Prostate gland (tissue), 2 donors: ENCODE data around the genes ORM2 and AKNA.

GRCh38 chr9:113622794-113623510 is 159.4 kb downstream of the RGS3 start:
- PRO-cap = no peak
- RAMPAGE, long total RNA, 2 experiments = no peak in any of the 2 experiments

GRCh38 chr9:113675382-113676034 is 200.6 kb upstream of the ZNF618 start:
- PRO-cap = no peak
- RAMPAGE, long total RNA, 2 experiments = no peak in any of the 2 experiments

DNA sequence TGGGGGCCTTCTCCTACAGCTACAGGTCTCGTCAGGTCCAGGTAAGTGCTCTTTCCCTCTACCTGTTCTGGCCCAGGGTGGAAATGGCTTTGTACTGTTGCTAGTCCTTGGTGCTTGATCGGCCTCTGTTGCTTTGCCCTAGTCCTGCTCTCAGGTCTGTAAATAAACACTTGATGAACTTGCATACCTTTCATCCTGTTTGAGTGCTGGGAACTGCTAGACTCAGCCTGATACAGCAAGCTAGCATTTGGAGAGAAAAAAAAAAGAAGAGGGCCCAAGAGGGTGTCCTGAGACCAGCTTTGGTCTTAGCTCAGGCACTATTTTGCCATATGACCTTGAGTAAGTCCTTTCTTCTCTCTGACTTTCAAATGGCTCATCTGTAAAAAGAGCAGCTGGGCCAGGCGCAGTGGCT is 21.8 kb upstream of the ZNF618 start:
- PRO-cap = no peak
- RAMPAGE, long total RNA, 2 experiments = no peak in any of the 2 experiments

GRCh38 chr9:113910062-113910665 is 34.1 kb downstream of the ZNF618 start:
- PRO-cap = unidirectional peak, plus-strand start at chr9:113910506
- RAMPAGE, long total RNA, 2 experiments = no peak in any of the 2 experiments

- PRO-cap = no peak
- RAMPAGE, long total RNA, 2 experiments = no peak in any of the 2 experiments
These were observed 3.9 kb upstream of the AMBP start for GRCh38 chr9:114081916-114082405.

DNA sequence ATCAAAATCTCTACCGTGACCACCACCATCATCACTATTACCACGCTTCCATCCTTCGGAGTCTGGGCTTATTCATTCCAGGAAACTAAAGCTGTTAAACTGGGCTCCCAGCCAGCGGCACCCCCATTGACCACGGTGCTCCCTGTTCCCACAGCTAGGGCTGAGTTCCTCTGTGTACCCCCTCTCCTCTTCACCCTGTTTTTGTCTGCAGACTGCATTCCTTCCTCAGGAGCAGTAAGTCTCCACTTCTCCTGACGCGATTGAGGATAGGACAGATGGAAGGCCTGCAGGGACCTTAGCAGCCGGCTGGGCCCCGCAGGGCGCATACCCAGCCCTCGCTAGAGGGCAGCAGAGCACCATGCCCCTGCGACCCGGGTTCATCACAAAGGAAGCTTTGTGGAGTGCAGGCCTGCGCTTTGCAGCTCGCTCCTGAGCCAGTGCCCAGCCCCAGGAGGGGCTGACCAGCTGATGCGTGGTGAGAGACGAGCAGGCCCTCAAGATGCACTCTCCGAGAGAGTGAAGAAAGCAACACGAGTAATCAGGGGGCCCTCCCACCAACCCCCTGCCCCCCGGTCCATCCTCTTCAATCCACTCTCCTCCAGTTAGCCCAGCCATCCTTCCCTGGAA is 8.8 kb upstream of the KIF12 start:
- PRO-cap = no peak
- RAMPAGE, long total RNA, 2 experiments = no peak in any of the 2 experiments

GRCh38 chr9:114163266-114164173 is 8.2 kb downstream of the COL27A1 start:
- PRO-cap = no peak
- RAMPAGE, long total RNA, 2 experiments = no peak in any of the 2 experiments

- PRO-cap = no peak
- RAMPAGE, long total RNA, 2 experiments = no peak in any of the 2 experiments
These were observed 1.6 kb downstream of the ORM1 start for GRCh38 chr9:114324472-114324958.

GRCh38 chr9:114329505-114329913 is at the start of gene ORM2:
TSS of gene ORM2 (plus strand) at chr9:114329869.
- PRO-cap = no peak
- RAMPAGE, long total RNA, 2 experiments = no peak in any of the 2 experiments

GRCh38 chr9:114363458-114363882 is 24.3 kb downstream of the AKNA start:
- PRO-cap = no peak
- RAMPAGE, long total RNA, 2 experiments = no peak in any of the 2 experiments

GRCh38 chr9:114387487-114388589 is at the start of gene AKNA:
TSS of gene AKNA (minus strand) at chr9:114387982.
- PRO-cap = bidirectional peak, plus-strand start at chr9:114388119, minus-strand start at chr9:114387982
- RAMPAGE, long total RNA, 2 experiments = start-site peak on the minus strand in 1 of 2 experiments, at chr9:114388021-114388100 at its widest, 24 reads per replicate

DNA sequence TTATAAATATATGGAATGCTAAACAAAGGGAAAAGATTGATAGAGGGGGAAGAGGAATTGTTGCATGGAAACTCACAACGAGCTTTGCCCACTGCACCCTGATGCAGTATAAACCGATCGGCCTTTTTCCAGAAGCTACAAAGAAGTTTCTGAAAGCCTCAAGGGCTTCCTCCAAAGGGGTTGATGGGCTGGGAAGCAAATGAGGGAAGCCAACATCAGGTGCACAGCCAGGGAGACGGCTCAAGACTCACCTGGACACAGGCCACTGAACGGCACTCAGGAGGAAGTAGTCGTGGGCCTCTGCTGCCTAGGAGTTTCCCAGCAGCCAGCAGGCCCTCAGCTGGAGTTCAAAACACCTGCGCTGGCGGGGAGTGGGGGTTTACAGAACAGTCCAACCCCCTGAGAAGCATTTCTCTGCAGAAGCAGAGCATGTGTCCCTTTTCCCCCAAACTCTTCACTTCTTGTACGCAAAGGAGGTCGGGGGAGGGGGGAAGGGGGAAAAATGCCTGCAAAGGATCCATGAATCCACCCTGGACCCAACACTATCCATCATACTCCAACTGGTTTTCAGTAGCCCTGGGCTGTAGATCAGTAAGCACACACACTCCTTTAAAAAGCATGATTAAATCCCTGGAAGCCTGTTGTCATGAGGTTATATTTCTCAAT is 2.3 kb downstream of the WHRN start:
- PRO-cap = no peak
- RAMPAGE, long total RNA, 2 experiments = no peak in any of the 2 experiments

- PRO-cap = no peak
- RAMPAGE, long total RNA, 2 experiments = no peak in any of the 2 experiments
These were observed 27.3 kb upstream of the WHRN start for GRCh38 chr9:114532411-114533121.

- PRO-cap = no peak
- RAMPAGE, long total RNA, 2 experiments = no peak in any of the 2 experiments
These were observed 10.5 kb upstream of the TEX53 start for GRCh38 chr9:114668056-114668634.

GRCh38 chr9:114690896-114691479 is 9.0 kb upstream of the TEX48 start:
- PRO-cap = no peak
- RAMPAGE, long total RNA, 2 experiments = no peak in any of the 2 experiments

GRCh38 chr9:114799348-114799988 is 6.4 kb downstream of the TNFSF15 start:
- PRO-cap = no peak
- RAMPAGE, long total RNA, 2 experiments = no peak in any of the 2 experiments

DNA sequence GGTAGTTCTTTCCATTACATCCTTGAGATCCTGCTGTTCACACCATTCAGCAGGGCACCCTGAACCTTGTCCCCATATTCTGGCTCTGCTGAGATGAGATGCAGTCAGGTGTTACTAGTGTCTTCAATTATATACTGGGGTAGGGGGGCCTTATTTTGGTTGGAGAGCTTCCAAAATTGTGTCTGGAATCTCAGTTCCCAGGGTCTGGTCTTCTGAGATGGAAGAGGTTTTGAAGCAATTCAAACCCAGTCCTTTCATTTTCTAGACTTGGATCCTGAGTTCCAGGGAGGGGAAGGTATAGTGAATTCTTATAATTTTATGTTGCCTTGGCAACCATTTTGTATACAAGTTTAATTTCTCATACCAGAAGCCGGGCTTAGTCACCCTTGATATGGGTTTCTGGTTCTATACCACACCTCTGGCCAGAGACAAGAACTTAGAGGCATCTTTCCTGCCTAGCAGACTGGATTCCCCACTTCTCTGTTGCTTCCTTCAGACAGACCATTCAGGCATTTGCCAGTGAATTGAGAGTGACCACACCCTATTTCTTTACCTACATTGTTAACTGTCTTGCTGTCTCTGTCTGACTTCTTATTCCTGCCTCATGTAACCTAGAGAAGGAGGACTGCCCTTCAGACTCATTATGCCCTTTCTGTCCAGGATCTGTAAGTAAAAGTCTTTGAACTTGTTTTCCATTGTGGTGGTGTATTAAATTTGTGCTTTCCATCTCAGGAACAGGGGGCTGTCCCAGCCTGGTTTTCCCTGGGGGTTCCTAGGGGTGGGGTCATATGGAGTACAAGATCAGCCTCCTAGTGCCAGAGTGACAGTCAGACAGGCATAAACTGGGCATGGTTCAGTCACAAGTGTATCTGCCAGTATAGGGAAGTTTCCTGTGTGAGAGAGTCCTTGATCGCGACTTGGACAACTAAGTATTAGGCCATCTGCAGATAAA is 27.6 kb downstream of the TNFSF8 start:
- PRO-cap = no peak
- RAMPAGE, long total RNA, 2 experiments = no peak in any of the 2 experiments

GRCh38 chr9:114983844-114984118 is 53.4 kb upstream of the TNFSF8 start:
- PRO-cap = no peak
- RAMPAGE, long total RNA, 2 experiments = no peak in any of the 2 experiments

DNA sequence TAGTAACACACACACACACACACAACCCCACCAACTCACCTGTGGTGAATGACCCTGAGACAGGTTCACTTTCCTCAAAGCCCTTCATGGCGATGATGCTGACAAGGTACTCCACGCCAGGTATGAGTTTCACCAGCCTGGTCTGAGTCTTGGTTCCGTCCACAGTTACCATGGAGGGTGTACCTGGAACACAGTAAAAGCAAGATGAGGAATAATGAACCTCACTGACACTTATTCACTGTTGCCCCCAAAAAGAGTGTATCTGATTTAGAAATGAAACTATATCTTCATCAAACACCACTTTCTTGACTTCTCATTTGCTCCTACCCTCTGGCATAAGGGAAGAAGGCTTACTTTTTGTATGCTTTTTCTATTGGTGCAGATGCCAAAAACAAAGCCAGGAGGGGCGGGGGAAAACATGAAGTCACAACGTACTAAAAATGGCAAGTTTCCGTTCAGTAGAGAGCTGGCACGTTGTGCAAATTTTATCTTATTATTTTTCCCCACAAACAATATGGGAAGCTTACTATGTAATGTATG is 77.0 kb downstream of the TNC start:
- PRO-cap = no peak
- RAMPAGE, long total RNA, 2 experiments = no peak in any of the 2 experiments

GRCh38 chr9:115068727-115069330 is 49.1 kb downstream of the TNC start:
- PRO-cap = no peak
- RAMPAGE, long total RNA, 2 experiments = no peak in any of the 2 experiments